Aortic smooth muscle cell (primary cell): ENCODE measurements around the genes FAM3A and DKC1.

DNA sequence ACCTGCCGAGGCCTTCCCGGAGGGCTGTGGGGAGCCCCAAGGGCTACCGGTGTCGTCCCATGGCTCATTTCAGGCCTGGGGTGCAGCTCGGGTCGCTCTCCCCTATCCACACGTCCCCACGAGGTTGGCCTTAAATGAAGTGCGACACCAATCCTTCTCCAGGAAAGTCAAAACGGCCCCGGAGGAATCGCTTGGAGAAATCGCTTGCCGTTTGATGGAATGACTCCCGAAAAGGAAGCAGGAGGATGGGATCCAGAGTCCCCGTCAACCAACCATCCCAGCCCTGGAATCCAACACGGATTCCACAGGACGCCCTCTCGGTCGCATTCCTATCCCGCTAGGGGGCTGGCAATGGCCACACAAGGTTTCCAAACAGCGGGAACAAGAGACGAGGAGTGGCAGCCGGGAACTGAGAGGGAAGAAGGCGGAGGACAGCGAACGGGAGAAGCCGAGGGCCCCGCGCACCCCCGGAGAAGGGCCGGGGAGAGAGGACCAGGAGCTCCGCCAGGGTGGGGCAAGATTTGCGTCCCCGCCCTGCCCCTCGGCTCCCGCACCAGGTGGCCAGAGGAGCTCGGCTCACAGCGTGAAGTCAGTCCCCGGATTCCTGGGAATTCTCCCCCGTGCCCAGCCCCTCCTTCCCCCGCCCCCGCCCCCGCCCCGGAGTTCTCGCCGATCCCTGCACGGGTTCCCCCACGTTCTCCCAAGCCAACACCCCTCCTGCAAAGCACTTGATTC, 1.6 kb downstream of the PDZD4 start:
- RRBS = 5% methylated on average over 18 of the region's 49 CpGs

DNA sequence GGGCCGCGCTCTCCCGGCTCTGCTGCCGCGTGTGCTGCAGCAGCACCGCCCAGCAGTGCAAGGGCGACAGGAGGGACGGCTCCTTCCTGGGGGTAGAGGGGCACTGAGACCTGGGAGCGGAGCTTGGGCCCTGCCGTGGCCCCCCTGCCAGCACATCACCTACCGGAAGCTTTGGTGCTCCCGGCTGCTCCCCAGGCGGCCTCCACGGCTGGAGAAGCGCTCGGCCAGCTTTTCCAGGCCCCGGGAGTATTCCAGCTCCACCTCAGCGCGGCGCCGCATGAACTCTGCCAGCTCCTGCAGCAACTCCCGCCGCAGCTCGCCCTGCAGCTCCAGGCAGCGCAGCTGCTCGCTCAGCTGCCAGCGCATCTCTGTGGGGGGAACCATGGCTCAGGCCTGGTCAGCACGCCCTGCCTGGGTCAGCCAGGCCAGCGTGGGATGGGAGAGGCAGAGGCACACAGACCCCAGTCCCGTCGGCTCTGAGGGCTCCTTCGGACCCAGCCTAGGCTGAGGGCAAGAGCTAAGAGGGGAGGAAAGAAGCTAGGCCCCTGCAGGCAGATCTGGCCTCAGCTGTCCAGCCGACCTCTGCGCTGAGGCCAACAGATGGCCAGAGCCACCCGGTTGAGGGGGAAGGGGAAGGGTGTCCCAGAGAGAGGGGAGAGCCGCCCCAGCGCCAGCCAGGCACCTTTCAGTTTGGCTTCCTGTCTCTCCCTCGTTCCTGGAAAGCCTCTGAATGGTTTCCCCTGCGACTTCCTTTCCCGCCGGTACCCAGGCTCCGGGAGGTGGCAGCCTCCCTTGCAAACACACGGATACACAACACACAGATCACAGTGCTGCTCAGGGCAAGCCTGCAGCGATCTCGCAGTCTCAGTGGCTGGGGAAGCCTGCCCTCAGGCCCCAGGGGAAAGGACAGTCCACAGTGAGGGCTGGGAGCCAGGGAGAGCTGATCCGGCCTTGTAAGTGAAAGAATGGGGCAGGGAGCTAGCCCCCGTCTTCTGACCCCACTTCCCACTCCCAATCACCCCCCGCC, 4.3 kb downstream of the ARHGAP4 start:
- RRBS = 41% methylated on average over 6 of the region's 48 CpGs

DNA sequence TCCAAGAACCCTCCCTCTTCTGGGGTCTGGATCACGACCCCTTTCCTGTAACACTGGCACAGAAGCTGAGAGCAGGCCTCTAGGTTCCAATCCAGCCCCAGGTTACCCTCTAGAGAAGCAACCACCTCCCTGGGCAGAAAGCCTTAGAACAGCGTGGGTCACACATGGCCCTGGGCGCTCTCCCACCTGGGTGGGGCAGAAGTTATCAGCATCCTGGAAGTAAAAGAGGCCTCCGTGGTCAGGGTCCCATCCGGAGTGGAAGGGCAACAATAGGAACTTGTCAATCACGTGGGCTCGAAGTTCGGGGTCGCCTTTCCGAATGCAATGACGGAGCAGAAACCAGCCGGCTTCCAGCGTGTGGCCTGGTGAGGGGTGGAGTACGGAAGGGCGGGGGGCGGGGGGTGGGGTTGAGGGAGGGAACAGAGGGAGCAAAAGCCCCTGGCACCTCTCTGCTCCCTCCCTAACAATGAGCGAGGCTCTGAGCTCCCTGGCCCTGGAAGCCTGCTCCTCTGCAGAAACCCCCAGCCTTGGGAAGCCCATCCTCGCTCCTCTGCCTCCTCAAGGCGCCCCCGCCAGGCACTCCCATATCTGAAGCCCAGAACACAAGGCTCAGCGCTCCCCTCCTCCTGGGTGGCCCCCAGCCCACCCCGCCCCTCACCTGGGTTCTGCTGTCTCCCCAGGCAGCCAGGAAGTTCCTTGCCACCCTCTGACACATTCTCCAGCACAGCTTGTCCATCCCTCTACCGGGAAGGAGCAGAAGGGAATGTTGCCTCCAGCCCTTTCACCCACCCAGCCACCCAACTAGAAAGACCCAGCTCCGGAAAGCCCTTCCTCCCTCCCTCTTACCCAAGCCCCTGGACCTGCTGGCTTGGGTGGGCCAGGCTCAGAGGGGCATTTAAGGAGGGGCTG, 2.9 kb downstream of the RENBP start:
- RRBS = 54% methylated on average over 6 of the region's 24 CpGs

DNA sequence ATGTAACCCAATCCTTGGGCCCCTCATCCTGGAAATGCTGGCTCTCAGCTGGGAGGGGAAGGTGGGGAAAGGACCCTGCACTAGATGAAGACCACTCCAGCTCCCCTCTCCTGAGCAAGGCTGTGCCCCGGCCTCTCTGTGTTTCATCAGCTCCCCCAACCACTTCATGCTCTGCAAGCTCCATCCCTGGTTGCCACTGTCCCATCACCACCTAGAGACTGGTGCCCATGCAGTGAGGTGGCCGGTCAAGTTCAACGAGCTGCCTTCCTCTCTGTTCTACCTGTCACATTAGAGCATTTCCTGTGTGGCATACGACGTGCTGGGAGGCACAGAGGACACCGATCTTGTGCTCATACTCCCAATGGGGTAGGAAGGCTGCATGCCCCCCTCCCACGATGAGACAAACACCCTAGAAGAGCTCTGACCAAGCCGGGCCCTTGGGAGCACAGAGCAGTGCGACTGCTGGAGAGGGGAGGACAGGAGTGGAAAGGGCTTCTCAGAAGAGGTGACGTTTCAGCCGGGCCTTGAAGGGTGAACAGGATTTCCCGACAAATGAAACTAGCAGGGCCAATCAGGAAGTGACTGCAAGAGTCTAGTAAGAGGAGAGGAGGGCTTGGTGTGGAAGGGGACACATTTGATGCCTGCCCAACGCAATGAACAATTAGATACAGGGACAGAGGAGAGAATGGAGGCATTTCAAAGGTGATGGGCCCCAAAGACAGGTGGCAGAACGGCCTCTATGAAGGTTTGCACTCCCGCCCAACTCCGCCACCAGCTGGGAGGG, 4.2 kb downstream of the HCFC1 start:
- RRBS = 87% methylated on average over 4 of the region's 16 CpGs

DNA sequence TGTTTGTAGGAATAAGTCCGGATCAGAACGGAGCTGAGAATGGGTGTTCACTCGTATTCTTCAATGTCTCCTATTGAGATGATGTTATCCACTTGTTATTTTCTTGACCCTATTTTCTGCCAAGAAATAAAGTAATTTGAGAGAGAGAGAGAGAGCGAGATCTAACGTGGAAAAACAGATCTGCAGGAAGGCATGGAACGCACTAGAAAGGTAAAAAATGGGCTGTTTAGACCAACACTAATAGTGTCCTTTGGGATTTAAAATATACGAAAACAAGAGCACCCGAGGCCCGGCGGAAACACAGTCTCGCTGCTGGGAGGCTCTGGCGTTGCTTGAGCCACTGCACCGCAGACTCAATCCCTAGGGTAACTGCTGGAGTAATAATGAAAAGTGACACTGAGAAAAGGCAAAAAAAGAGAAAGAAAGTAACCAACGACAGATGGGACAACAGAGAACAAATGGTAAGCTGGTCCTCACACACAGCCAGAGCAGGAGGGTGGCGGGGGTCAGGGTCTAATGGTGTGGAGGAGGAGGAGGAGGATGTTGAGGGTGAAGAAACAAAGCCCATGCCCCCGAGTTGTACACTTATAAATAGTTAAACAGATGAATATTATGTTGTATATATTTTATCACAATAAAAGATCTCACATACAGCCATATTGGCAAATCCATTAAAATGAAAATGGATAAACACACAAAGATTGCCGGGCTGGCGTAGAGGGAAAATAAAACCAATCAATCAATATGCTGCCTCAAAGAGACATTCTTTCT, 15.4 kb downstream of the IRAK1 start:
- RRBS = no CpG with 5 or more reads among the region's 18 CpGs

DNA sequence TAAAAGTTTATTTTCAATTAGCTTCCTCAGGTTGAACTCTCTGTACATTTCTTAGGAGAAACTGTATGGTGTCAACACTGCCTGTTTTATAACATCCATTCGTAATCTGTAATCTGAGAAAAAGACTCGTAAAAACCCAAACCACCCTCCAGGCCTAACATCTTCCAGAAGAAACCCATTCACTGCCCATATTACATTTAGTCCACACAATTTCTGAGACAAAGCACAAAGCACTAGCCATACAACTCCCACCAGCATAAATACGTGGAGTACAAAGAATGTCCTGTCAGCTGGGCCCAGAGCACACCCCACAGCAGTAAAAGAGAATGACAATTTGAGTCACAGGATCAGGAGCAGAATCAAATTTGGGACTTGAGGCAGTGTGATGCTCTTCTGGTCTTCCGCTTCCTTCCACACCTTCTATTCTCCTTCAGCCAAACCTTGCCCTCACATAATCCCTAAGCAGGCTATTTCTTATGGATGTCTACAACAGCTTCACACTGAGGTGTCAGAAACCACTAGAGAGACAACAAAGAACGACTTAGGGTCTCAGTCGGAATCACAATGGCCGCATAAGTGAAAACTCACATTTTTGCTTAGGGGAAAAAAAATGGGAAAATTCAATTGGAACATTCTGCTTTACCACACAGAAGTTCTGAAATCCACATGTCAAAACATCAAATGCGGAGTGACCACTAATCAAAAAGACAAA, 6.7 kb downstream of the MECP2 start:
- RRBS = no CpG with 5 or more reads among the region's 8 CpGs

GRCh38 chrX:154123608-154124430, 20.2 kb upstream of the OPN1LW start:
- RRBS = no CpG with 5 or more reads among the region's 11 CpGs

DNA sequence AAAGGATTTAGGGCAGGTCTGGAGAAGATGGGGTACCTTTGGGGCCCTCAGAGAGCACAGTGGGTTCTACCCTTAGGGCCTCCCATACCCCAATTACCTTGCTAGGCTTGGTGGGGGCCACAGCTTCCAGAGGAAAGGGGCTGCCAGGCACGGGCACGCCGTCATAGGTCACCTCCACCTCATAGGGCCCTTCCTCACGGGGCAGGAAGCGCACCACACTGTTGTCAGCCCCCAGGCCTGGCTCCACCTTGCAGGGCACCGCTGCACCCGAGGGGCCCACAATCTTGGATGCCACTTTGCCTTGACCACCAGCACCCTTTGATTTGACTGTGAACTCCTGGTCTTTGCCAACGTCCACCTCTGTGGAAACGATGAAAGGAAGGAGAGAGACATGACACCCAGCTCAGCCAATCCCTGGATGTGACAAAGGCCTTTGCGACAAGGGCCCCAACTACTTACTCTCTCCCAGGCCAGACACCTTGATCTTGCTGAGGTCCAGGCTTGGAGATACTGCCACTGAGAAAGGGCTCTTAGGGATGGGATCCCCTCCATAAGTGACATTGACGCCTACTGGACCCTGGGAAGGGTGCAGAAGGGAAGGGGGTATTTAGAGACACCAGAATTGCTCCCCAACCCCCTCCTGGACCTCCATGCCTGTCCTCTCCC, 13.1 kb downstream of the FLNA start:
- RRBS = no CpG with 5 or more reads among the region's 11 CpGs

- RRBS = no CpG with 5 or more reads among the region's 15 CpGs
Measured at GRCh38 chrX:154380543-154381123, 1.5 kb downstream of the EMD start.

DNA sequence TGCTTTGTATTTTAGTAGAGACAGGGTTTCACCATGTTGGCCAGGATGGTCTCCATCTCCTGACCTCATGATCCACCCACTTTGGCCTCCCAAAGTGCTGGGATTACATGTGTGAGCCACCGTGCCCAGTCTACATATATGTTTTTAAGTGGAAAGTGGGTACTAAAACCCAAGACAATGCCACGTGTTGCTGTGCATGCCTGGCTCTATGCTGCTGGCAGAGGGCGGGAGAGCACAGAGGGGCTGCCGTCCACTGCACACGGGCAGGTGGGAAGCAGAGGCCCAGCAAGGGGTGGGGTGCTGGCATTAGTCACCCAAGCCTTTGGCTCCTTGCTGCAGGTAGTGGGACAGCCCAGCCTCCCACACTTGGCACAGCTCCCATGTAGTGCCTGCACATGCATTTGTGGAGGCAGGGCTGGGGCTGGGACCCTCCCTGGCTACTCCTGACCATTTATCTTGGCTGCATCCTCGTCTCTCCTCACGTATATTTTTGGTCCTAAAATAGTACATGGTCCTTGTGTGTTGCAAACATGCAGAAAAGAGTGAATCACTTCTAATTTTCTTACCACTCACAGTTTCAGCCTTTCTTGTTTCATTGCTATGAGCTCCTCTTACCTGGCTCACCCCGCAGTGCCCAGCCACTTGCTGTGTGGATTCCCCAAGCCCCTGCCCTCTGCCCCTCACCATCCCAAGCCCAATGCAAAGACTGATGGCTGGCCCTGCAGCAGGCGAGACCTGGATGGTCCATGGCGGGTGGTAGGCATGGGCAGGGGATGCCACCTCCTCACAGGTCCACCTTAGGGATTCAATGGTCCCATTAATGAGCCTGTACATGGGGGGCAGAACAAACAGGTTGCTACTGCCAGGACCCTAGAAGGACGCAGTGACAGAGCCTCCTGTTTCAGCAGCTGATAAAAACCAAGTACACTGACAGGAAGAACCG, 3.7 kb downstream of the EMD start:
- RRBS = no CpG with 5 or more reads among the region's 12 CpGs

DNA sequence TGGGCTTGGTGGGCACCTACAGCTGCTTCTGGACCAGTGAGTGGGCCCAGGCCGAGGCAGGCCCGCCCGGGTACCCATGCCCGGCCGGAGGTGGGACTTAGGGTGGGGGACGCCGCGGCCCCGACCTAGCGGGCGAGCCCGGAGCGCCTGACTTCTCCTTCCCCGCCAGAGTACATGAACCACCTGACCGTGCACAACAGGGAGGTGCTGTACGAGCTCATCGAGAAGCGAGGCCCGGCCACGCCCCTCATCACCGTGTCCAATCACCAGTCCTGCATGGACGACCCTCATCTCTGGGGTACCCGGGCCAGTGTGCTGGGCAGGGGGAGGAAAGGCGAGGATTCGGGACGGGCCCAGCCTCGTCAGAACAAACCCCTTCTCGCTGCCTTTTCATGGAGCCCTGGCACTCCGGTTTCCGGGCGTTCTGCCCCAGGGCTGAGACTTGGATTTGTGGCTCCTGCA, 609 bp downstream of the TAFAZZIN start:
- RRBS = 3% methylated on average over 21 of the region's 31 CpGs

GRCh38 chrX:154485264-154485761, 1.1 kb downstream of the UBL4A start:
- RRBS = no CpG with 5 or more reads among the region's 16 CpGs

DNA sequence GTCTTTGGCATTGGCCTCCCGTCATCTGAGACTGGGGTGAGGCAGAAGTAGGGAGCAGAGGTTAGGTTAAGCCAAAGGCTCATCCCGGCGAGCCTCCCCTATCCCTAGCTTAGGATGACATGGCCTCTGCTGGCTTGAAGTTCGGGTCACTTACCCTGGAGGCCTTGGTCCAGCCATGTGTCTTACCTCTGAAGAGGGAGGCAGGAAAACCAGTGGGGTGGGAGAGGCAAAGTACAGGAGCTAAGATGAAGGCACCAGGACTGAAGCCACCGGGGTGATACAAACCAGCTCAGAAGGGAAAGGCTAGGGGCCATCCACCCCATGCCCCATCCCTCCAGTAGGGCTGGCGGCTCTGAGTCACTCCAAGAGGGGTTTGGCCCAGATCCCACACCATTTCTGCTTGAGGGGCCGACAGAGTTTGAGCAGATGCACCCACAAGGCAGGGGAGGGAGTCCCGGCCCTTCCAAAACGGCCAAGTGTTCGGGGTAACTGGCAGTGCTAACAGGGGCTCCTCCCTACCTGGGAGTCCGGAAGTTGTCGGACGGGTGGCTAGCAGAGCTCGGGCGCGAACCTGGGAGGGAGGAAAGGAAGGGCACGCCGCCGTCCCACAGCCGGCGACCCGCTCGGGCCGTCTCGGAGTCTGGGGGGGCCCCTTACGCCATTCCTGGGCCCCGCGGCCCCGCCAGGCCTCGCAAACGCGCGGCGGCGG, 487 bp downstream of the SLC10A3 start:
- RRBS = under 1% methylated on average over 11 of the region's 35 CpGs

- RRBS = 1% methylated on average over 24 of the region's 59 CpGs
Measured at GRCh38 chrX:154515585-154516342, at the start of gene FAM3A. Gene FAM3A, minus strand, starts transcription at chrX:154516232.

DNA sequence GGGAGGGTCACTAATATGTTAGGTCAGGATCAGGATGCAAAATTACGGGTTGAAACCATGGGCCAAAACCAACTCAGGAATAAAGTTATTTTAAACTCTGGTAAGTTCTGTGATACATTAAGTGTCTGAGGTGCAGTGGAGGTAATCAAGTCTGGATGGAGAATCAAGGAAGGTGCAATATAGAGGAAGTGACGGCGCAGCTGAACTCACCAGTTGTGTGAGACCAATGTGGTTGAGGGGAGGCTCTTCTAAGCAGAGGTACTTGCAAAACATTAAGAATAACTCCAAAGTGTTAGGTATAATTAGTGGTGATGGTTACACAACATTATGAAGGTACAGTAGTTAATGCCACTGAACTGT, 19.7 kb downstream of the GAB3 start:
- RRBS = no CpG with 5 or more reads among the region's 3 CpGs

GRCh38 chrX:154737821-154738538, 12.9 kb downstream of the GAB3 start:
- RRBS = no CpG with 5 or more reads among the region's 8 CpGs

- RRBS = no CpG with 5 or more reads among the region's 14 CpGs
Measured at GRCh38 chrX:154761352-154762287, 1.0 kb upstream of the DKC1 start.

- RRBS = 1% methylated on average over 46 of the region's 96 CpGs
Measured at GRCh38 chrX:154762686-154763697, at the start of gene DKC1. Gene DKC1, plus strand, starts transcription at chrX:154762864.

GRCh38 chrX:154980617-154981494, 41.7 kb downstream of the F8 start:
- RRBS = no CpG with 5 or more reads among the region's 17 CpGs

- RRBS = no CpG with 5 or more reads among the region's 6 CpGs
Measured at GRCh38 chrX:155027708-155028197, 1.1 kb downstream of the FUNDC2 start.